Neuron (in vitro differentiated cells): ENCODE measurements around a stretch of chr6.

GRCh38 chr6:99823108-99824358 lies 170.5 kb downstream of the MCHR2 start:
- PRO-cap, result bidirectional peak, plus-strand start at chr6:99823581, minus-strand start at chr6:99823257; unidirectional peak, minus-strand start at chr6:99823821; bidirectional peak, plus-strand start at chr6:99824181, minus-strand start at chr6:99824045

GRCh38 chr6:99993212-99993466 lies 884 bp downstream of the MCHR2 start:
- PRO-cap, result no peak

- PRO-cap, result unidirectional peak, plus-strand start at chr6:100196460
Measured at GRCh38 chr6:100196271-100197062, 202.4 kb upstream of the MCHR2 start.

DNA sequence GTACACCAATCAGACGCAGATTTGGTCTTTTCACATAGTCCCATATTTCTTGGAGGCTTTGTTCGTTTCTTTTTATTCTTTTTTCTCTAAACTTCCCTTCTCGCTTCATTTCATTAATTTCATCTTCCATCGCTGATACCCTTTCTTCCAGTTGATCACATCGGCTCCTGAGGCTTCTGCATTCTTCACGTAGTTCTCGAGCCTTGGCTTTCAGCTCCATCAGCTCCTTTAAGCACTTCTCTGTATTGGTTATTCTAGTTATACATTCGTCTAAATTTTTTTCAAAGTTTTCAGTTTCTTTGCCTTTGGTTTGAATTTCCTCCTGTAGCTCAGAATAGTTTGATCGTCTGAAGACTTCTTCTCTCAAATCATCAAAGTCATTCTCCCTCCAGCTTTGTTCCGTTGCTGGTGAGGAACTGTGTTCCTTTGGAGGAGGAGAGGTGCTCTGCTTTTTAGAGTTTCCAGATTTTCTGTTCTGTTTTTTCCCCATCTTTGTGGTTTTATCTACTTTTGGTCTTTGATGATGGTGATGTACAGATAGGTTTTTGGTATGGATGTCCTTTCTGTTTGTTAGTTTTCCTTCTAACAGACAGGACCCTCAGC lies 120.6 kb upstream of the SIM1 start:
- PRO-cap, result no peak

DNA sequence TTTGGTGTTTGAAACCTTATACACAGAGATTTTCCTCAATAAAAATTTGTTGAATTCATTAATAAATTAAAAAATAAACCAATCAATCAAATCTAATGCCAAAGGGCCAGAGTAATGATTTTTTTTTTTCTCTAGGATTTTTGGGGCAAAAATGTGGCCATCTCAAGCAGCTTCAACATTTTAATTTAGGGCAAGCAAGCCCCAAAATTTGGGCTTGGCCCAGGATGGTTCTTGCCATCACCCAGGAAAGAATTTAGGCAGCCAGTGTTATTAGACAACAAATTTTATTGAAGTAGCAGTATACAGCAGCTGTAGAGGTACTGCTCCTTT lies 576.5 kb downstream of the GRIK2 start:
- PRO-cap, result no peak

DNA sequence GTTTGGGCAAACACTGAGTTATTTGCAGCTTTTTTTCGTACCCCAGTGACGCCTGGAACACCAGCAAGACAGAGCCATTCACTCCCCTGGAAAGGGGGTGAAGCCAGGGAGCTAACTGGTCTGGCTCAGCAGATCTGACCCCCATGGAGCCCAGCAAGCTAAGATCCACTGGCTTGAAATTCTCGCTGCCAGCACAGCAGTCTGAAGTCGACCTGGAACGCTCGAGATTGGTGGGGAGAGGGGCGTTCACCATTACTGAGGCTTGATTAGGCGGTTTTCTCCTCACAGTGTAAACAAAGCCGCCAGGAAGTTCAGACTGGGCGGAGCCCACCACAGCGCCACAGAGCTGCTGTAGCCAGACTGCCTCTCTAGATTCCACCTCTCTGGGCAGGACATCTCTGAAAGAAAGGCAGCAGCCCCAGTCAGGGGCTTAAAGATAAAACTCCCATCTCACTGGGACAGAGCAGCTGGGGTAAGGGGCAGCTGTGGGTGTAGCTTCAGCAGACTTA lies 188.5 kb downstream of the HACE1 start:
- PRO-cap, result no peak

DNA sequence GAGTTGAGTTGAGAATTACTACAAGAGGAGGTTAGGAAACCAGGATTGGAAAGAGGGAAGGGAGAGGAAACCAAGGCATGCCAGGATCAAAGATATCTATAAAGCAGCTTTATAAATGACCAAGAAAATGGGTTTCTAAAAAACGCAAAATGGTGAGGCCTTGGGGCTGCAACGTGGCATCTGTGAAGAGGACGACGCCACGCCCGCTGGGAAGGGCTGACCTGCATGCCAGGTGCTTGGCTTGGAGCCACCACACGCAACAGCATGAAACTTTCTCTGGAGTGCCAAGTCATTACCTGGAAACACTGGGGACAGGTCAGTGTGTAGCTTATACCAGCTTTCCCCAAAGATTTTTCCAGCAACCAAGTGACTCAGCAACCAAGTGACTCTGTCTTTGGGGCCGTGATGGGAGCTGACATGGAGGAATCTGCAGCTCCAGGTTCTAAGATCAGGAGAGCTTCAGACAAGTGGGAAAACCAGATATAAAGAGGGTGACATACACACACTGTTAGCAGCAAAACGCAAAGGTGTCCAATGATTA lies 39.6 kb downstream of the BVES start:
- PRO-cap, result no peak

GRCh38 chr6:105278857-105279270 lies 99.0 kb upstream of the POPDC3 start:
- PRO-cap, result no peak

- PRO-cap, result no peak
Measured at GRCh38 chr6:105428067-105428895, 25.4 kb upstream of the PREP start.

GRCh38 chr6:105459091-105459493 lies 56.2 kb upstream of the PREP start:
- PRO-cap, result no peak

- PRO-cap, result no peak
Measured at GRCh38 chr6:105810178-105810971, 275.8 kb upstream of the PRDM1 start.

DNA sequence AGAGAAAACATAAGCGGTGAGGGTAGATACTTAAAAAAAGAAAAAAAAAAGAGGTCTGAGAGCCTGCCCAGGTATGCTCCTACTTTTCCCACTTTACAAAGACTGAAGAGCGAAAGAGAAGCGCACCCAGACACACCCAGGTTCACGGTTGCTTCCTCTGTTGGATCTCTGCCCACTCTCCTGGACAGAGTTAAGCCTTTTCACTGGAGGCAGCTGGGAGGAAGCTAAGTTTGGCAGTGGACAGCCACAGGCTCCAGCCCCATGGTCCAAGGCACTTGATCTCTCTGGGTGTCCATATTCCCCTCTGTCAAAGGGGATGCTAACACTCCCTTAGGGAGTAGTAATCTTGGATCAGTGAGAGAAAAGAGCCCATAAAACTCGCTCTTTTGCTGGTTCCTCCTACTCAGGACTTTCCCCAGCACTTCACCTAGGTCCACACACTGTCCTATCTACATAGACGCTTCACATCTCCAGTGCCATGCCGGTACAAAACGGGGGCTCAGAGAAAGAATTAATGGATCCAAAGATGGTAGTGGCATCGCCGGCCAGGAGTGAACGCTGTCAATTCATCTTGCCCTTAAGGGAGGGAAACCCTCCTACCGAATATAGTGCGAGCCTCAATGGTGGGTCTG lies 100.6 kb upstream of the PRDM1 start:
- PRO-cap, result no peak

- PRO-cap, result no peak
Measured at GRCh38 chr6:105993260-105994012, 92.7 kb upstream of the PRDM1 start.

GRCh38 chr6:105994013-105994921 lies 91.9 kb upstream of the PRDM1 start:
- PRO-cap, result no peak

- PRO-cap, result no peak
Measured at GRCh38 chr6:106110155-106110785, 24.1 kb downstream of the PRDM1 start.

- PRO-cap, result no peak
Measured at GRCh38 chr6:106135227-106135598, 49.1 kb downstream of the PRDM1 start.

GRCh38 chr6:106163778-106164989 lies 78.0 kb downstream of the PRDM1 start:
- PRO-cap, result no peak

DNA sequence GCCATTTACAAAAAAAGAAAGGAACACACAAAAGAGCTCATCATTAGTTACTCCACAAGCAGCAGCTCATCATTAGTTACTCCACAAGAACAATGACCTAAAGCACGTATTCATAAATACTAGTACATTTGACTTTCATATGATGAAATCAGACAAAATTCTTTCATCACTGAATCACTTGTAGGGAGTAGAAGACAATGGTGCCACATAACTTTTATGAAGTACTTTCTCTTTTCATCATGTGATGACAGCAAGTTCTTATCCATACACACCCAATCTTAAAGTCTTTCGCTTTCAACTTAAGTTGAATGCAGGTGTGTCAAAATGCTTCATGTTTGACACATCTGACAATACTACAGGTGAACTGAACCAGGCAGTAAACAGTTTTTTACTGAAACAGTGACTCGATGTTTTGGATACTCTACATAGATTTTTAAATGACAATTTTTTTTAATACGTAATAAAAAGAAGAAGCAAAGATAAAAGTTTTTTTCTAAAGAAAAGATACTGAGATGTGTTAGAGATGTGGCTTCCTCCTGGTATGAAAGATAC lies 109.0 kb downstream of the PRDM1 start:
- PRO-cap, result no peak

DNA sequence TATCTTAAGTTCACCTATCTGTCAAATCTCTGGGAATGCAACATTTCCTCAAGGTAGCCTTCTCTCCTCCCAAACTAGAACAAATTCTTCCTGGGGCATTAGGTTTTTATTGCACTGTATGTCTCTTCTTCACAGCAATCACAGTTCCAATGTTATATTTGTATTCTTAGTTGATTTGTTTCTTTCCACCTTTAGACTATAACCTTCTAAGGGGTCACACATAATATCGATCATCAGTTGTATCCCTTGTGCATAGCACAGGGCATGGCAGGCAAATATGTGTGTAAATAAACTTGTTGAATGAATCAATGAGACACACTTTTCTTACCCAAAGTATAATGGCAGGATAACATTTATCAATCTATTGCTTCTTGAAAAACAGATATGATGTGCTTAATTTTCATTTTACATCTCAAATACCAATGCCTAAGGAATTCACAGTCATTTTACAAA lies 81.0 kb downstream of the ATG5 start:
- PRO-cap, result no peak

GRCh38 chr6:106516524-106516904 lies 112.8 kb downstream of the RTN4IP1 start:
- PRO-cap, result no peak